Daoy (cell line): Measurements from ENCODE around the gene PIAS4.

DNA sequence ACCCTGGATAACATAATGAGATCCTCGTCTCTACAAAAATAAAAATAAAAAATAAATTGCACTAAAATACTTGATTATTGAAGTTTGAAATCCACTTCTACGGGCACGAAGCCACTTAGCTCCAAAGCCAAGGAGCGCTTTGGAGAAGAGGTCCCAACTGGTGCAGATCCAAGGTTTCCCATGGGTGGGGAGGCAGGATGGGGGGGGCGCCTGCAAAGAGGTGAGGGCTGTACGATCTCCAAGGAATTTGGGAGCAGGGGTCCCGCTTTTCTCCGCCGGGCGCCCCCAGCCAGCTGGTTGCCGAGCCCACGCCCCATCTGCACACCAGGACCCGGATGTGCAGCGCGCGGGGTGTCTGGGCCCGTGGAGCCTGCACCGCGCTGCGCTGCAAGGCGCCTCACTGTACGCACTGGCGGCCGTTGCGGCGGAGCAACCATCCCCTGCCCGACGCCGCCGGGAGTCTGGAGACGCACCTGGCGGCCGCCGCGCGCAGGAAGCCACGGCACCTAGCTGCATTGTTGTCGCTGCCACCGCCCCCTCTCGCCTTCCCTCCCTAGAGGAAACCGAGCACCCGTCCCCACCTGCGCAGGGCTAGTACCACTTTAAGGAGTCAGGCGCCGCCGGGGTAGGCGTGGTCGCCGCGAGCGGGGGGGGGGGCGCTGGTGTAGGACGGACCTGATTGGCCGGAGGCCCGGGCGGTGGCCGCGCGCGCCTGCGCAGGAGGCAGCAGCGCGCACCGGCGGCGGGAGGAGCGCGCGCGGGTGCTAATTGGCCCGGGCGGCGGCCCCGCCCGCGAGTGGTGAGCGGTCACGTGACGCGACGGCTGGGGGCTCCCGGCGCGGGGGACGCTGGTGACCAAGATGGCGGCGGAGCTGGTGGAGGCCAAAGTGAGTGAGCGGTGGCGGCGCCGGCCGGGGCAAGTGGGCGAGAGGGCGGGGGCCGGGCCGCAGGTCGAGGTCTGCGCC, at the start of gene PIAS4:
Gene PIAS4 (plus strand): TSS at position 836 of the 965 bp plus-strand sequence.
- RAMPAGE, long total RNA = no peak

DNA sequence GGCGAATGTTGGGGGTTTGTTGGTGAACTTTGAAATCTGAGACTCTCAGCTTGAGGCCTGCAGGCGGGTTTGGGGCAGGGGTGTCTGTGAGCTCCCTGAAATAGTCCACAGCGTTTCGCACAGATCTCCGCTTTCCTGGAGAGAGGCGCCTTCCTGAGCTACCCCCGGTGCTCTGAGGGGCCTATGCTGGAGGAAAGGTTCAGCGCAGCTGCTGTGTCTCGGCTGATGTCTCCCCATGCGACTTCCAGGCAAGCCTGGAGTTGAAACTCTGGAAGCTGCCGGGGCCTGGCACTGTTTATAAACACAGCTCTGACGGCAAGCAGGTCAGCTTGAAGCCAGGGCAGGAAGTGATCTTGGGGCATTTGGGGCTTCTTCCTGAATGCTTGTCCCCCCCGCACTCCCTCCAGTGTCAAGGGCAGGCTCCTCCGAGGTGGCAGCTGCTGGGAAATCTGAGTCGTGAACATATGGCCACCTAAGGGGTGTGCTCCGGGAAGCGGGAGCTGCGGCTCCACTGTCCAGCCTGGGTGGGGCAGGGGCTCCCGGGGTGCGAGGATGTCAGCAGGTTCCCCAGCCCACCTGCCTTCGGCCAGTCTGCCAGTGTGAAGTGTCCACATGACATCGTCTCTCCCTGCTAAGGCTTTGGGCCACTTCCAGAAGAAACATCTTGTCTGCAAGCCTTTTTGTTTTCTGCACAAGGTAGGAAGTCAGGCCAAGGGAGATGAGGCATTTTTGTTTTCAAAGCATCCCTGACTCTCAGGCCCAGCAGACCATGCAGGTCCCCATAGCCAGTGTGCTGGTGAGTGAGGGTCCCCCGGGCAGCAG, 2.5 kb downstream of the PIAS4 start:
- RAMPAGE, long total RNA = no peak

- RAMPAGE, long total RNA = no peak
These were observed 21.8 kb downstream of the ZBTB7A start for GRCh38 chr19:4044876-4045296.

DNA sequence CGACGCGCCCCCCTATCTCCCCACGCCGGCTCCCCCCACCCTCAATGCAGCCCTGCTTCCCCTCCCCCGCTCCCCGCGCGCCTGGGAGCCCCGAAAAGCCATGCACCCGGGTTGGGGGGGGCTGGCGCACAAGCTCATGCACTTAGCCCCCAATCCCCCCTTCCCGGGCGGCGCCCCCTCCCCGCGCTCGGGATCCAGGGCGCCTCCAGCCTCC, 478 bp downstream of the ZBTB7A start:
- RAMPAGE, long total RNA = no peak

GRCh38 chr19:4068014-4068371, 1.3 kb upstream of the ZBTB7A start:
- RAMPAGE, long total RNA = no peak

DNA sequence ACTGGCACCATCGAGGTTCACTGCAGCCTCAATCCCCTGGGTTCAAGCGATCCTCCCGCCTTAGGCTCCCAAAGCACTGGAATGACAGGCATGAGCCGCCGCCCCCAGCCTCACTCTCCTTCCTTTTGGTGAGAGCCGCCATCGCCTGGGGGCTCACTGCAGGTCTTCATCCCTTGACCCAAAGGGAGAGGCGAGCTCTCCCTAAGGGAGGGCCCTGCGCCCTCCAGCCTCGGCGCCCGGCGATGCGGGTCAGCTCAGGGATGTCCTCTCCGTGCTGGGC, 23.2 kb upstream of the ZBTB7A start:
- RAMPAGE, long total RNA = no peak

DNA sequence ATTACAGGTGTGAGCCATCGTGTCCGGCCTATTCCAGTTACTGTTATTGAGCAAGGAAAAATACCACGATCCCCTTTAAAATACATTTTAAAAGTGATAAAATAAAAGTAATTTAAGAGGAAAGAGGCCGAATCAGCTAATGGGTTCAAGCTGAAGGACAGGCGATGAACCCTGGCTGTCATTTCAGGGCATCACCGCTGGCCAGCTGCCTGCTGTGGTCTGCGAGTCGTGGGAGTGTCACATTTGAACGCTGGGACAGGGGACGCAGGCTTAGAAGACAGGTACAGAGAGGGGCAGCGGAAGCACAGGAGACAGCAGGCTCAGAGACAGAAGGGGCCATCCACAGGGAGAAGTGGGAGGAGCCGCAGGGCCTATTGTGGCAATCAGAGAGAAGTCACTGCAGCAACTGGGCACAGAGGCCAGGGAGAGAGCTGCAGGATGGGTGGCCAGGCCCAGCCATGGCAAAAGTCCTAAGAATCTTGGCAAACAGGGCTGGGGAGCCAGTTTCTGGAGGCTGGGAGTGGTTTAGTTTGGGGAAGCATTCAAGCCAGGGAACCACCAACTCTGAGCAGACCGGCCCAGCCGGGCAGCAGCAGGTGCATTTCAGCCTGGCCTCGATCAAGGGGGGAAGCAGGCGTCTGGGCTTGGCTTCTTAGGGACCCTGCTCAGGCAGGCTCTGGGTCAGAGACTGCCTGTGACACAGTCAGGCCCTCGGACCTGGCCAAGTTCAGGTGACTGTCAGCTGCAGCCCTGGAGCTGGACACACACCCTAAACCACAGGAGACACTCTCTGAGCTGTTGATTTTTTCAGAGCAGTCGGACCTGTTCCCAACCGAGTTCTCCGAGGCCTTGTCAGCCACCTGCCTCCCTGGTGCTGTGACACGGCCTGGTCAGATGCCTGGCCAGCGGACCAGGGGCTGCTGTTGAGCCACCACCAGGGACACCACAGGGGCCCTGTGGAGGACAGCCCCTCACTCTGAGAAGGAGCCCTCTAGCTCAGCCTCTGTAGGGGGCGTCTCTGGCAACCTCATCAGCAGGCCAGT, 11.9 kb downstream of the SH3GL1 start:
- RAMPAGE, long total RNA = no peak

DNA sequence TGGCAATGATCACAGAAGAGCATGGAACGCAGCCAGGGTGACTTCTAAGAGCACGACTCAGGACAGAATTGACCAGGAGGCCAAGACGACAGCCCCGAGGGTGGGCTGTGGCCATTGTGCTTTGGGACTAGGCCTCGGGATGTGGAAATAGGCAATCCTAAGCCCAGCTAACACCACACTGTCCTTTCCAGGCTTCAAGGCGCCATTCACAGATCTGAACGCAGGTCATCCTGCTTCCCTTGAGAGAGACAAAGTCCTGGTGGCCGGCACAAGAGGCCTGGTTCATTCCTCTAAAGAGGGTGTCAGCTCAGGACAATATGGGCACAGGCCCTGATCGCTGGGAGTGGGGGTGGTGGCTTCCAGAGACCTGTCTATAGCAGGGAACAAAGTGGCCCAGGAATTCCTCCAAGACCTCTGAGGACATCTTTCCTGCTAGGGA, 3.2 kb downstream of the SH3GL1 start:
- RAMPAGE, long total RNA = no peak

GRCh38 chr19:4428139-4429008, 25.9 kb downstream of the CHAF1A start:
- RAMPAGE, long total RNA = no peak

GRCh38 chr19:4449026-4449918, 8.3 kb downstream of the UBXN6 start:
- RAMPAGE, long total RNA = no peak

DNA sequence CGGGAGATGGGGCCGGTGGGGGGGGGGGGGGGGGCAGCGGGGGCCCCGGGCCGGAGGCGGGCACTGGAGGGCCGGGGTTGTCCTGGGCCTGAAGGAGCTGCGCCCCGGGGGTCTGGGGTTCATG, 199 bp downstream of the HDGFL2 start:
- RAMPAGE, long total RNA = no peak

DNA sequence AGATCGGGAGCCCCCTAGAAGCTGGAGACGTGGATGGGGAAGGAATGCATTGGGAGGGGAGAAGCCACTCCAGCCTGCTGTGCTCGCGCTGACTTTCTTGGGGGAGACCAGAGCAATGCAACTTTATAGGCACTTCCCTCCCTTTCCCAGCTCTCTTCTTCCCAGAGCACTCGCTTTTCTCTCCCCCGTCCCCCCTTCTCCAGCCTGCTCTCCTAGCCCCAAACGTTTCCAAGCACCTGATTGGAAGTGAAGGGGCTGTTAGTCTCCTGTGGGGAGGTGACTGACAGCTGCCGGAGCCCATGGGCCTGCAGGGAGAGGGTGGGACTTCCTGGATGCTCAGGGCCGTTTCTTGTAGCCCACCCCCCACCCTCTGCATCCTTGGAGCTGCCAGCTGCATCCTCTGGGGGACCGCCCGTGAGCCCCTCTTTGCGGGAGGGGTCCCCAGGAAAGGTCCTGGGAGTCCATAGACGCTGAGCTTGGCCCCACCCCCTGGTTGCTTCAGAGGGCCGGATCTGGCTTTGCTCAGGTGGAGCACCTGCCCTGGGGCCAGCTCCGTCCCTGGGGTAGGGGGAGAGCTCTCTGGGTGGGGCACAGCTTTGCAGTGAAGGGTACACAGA, 2.5 kb downstream of the HDGFL2 start:
- RAMPAGE, long total RNA = no peak

DNA sequence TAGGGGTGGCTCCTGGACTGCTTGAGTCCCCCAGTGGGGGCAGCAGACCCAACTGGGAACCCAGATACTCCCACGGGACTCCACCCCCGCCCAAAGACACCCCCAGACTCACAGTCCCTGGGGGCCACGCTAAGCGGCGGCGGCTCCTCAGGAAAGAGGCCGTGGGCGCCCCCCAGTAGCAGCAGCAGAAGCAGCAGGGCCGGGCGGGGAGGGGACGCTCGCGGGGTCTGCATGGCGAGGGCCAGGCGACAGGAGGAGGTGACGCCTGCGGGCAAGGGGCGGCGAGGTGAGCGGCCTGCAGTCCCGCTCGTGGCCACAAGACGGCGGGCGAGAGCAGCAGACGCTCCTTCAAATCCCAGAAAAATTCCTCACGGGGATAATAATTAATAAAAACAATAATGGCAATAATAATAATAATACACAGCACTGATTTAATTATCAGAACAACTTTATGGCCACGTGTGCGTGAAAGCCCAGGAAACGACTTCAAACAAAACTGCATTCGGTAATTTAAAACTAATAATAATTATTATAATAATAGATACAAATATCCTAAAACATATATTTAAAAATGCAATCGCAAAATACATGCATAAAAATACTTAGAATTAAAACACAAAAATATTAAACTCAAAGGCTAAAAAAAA, 1.1 kb downstream of the SEMA6B start:
- RAMPAGE, long total RNA = no peak

DNA sequence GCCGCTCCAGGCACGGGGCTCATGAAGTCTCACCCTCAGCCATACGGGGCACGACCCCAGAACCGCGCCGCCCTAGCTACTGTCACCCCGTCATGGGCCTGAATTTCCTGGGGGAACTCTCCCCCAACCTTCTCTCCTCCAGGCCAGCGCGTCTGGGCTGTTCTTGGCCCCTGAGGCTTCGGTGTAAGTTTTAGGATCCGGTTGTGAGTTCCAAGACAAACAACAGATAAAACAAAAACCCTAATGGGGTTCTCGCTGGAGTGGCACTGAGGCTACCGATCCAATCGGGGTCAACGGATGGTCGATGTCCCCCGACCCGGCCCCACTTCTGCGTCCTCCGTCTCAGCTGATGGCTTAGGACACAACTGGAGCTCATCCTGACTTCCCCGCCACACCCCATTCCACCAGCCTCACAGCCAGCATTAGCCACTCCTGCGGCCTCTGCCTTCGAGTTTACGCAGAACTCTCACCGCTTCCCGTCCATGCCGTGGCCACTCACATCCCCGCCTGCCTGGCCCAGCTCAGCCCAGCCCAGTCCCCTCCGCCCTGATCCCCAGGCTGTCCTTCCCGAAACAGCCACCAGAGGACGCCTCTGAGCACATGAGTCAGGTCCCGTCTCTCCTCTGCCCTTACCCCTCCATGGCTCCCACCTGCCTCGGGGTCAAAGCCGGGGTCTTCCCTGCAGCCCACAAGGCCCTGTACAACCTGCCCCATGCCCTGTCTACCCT, 7.8 kb upstream of the SEMA6B start:
- RAMPAGE, long total RNA = no peak

DNA sequence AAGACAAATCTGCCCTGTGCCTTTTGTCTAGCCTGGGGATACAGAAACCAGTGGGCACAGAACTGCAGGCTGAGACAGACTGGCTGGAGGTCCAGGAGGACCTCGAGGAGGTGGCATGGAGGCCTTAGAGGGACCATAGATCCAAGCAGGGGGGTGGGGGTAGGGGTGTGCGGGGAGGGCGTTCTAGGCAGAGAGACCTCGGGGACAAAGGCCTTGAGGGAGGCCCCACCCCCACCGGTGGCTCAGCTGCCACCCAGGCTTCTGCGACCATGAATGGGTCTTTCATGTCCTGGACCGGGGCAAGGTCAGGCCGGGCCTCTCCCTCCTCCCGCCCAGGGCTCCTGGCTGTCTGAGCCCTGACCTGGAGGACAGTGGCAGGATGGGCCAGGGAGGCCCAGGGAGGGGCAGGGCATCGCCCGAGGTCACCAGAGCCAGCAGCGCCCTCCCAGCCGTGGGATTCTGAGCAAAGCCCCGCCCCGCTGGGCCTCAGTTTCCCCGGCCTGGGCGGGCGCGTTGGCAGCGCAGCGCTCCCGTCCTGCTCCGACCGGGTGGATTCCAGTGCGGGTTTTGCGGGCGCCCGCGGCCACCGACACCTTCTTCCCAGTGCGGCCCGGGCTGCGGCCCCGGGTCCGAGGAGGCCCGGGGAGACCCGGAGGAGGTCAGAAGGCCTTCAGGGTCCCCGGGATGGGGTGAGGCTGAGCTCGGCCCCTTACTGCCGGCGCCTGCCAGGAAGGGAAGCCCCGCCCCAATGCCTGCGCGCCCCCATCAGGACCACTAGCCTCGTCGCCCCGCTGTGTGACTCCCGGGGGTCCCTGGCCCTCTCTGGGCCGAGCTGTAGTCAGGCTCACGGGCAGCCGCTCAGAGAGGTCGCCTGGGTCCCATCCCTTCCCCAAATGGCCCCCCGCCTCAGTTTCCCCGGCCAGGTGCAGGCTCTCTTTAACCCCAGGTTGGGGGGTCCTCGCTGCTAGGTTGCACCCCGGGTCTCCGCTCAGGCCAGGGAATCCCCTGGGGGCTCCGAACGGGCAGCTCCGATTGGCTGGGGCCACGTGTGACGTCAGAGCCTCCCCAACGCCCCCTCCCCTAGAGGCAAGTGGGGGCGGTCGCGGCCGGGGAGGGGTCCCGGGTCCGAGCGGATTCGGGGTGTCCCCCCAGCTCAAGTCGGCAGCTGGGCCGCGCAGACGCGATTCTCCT, 24.7 kb upstream of the SEMA6B start:
- RAMPAGE, long total RNA = no peak

DNA sequence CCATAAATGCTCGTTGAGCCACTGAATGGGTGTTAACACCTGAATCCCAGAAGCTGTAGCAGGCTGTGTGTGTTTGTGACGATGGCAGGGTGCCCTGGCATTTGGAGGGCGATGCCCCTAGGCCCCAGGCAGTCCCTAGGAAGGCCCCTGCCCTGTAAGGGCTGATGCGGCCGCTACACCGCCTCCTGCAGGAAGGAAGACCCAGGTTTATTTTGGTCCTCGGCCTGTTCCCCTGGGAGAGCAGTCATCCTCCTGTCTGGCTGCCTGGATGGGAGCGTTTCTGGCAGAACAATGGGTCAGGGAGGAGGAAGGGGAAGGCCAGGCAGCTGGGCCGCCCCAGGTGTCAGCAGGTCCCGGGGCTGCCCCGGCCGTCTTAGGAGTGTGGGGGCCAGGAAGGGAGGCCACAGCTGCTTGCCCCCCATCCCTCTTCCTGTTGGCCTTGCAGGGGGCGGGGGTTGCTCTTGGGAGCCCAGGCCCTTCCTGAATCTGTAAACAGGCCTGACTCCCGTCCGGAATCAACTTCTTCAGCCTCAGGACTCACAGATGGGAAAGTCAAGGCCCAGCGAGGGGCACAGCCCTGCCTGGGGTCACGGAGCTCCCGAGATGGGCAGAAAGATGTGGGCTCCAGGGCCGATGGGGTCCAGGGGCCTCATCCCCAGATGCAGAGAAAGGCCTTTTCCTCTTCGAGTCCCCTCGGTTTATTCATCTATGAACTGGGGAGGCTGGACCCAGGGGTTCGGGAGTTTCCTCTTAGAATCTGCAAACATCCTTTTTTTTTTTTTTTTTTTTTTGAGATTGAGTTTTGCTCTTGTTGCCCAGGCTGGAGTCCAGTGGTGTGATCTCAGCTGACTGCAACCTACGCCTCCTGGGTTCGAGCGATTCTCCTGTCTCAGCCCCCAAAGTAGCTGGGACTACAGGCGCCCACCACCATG, 9.1 kb downstream of the TNFAIP8L1 start:
- RAMPAGE, long total RNA = no peak

GRCh38 chr19:4722504-4723576, 802 bp downstream of the DPP9 start:
- RAMPAGE, long total RNA = no peak

DNA sequence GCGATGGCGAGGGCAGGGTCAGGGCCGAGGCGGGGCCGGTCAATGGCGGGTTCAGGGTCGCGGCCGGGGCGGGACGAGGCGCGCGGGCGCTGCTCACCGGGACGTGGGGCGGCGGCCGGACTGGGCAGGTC, 200 bp downstream of the DPP9 start:
- RAMPAGE, long total RNA = no peak

DNA sequence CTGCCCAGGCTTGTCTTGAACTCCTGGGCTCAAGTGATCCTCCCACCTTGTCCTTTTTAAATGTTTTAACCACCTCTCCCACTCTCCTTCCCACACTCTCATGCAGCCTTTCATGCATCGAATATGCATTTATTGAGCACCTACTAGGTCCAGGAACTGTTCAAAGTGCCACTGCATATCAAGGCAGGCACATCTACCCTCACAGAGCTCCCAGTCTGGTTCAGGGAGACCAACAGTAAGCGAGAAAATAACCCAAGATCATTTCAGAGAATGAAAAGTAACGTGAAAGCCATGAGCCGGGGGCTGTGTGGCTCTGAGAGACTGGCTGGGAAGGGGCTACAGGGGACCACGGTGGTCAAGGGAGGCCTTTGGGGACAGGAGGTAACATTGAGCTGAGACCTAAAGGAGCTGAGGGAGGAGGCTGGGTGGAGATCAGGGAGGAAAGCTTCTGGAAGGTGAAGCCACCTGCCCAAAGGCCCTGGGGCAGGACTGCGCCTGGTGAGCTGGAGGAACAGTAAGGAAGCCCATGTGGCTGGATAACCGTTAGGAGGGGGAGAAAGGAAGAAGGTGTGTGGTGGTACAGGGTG, 997 bp downstream of the TICAM1 start:
- RAMPAGE, long total RNA = no peak

DNA sequence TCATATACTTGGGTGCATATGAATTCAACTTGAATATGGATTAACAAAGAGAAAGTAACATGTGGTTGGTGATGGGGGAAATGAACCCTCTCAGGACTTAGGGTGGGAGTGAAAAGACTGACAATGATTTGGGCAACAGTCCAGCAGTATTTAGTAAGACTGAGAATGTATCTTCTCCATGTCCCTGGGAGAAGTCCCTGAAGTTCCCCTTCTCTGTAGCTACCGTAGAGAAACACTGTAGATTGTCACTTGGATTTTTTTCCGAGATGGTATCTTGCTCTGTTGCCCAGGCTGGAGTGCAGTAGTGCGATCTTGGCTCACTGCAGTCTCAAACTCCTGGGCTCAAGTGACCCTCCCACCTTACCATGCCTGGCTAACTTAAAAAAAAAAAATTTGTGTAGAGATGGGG, 6.0 kb upstream of the TICAM1 start:
- RAMPAGE, long total RNA = no peak